Frontal cortex (tissue), 2 donors: ENCODE results near the genes HAPLN2 and PRCC.

DNA sequence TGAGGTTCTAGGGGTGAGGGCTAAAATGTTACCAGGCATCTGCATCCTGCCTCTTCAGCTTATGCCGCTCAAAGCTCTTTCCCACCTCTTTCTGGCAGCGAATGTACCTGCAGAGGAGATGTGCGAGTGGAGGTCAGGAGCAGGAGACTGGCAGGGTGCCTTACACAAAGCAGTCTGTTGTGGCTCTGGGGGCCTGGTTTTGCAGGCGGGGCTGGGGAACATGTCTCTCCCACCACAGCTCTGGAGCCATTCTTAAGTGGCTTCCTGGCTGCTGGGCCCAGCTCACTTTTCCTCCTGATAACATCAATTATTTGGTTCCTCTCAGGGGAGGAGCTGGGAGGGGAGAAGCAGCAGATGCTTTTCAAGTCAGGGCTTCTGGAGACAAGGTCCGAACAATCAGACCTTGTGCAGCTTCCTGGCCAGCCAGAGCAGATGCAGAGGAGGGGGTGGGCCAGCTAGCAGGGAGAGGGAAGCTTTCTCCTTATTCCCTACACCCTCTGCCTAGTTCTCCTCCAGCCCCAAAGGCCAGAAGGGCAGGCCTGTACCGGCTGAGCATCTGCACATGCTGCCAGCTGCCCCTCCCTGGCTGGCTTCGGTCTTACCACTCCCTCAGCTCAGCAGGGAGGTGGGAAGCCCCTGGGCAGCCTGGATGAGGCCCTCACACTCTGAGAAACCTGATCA is 3.7 kb upstream of the PAQR6 start:
- RAMPAGE, long total RNA, result no peak

DNA sequence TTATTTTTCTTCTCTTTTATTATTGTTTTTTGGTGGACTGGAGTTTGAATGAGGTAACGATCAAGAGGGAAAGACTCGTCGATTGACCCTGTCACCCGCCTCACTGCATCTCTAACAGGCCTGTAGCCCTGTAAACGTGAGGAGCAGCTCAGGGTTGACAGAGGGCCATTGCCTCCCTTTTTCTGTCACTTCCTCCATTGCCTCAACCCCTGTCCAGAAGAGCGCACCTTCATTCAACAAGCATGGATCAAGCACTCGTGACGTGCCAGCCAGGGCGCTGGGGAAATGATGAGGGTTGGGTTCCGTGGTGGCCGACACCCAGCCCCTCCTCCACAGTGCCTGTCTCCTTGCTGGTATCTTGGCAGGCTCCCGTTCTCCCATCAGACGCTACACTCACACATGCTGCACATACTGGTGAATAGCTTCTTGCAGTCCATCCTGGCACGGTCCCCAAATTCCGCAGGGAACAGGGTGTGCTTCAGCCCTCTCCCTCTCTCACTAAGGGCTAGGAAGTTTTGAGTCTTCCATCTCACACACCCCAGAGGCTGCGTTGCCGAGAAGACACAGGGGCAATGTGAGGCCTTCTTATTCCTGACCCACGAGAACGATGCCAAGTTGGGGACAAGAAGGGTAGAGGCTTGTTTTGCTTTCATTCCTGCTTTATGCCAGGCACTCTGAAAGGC is 10.0 kb upstream of the MEF2D start:
- RAMPAGE, long total RNA, result no peak

DNA sequence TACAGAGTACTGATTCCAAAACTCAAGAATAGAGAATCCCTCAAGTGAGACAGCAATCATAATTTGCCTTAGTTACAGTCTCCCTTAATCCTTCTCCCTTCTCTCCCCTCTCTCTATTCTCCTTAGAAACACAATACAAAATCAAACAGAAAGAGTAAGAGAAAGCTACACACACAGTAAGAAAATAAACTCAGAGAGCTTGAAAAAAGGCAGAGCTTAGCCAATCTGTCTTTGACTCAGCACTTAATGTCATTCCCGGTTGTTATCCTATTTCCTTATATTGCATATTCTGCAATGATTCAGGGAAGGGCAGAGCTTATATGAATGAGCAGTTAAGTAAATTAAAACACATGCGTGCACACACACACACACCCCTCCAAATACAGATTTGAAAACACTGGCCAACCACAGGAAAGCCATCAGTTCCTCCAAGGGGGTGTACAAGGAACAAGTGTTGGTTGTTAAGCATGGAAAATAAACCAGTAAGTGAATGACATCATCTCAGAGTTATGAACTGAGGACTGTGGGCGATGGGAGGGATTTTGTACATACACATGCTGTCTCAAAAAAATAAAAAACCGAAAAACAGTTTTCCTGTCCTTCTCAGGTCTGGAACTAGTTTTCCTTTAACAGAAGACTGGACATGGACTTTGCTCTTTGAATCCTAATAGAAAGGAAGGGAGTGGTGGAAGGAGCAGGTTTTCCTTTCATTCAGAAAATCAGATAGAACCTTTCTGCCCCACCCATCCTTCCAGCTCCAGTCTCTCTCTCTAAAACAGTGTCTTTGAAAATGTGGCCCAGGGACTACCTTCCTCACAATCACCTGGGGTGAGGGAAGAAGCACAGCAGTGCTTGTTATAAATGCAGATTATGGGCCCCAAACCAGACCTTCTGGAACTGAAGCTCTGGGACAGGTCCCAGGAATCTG is 992 bp downstream of the IQGAP3 start:
- RAMPAGE, long total RNA, result no peak

- RAMPAGE, long total RNA, result no peak
These were observed at the start of gene HAPLN2 for GRCh38 chr1:156619248-156619707. HAPLN2 (plus strand) TSS chr1:156619415.

DNA sequence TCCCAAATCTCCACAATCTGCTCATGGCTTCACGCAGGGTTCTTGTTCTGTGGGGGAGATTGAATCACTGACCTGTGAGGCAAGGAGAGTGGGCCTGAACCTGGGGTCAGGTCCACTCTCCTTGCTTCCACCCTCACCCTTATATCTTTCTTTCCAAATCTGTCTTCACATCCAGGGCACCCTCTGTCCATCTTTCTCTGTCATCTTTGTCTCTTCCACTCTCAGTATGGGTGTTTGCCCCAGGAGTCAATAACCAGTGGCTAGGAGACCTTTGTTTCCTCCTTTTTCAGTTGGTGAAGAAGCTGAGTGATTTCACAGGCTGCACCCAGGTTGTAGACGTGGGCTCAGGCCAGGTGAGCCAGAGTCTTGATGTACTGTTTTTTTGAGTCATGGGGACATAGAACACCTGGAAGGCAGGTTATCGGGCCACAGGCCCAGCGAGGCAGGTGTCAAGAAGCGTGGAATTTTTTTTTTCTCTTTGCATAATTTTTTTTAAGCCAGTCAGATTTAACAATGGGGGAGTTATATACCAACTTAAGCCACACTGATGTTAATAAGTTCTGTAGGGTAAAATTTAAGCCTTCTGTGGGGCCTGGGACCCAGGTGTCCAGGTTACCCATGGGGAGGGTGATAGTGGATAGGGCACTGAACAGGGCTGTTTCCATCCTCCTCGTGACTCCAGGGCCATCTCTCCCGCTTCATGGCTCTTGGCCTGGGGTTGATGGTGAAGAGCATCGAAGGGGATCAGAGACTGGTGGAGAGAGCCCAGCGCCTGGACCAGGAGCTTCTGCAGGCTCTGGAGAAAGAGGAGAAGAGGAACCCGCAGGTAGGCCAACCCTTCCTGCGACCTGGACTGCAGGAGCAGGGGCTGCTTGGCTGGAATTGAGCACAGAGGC is 4.4 kb upstream of the ISG20L2 start:
- RAMPAGE, long total RNA, result no peak

- RAMPAGE, long total RNA, result no peak
These were observed 931 bp upstream of the PRCC start for GRCh38 chr1:156766185-156767022.

- RAMPAGE, long total RNA, result no peak
These were observed at the start of gene PRCC for GRCh38 chr1:156767023-156767719. PRCC (plus strand) TSS chr1:156767535.

- RAMPAGE, long total RNA, result no peak
These were observed 518 bp downstream of the PRCC start for GRCh38 chr1:156767720-156768386.

GRCh38 chr1:156789018-156789590 is 21.8 kb downstream of the PRCC start:
- RAMPAGE, long total RNA, result no peak

DNA sequence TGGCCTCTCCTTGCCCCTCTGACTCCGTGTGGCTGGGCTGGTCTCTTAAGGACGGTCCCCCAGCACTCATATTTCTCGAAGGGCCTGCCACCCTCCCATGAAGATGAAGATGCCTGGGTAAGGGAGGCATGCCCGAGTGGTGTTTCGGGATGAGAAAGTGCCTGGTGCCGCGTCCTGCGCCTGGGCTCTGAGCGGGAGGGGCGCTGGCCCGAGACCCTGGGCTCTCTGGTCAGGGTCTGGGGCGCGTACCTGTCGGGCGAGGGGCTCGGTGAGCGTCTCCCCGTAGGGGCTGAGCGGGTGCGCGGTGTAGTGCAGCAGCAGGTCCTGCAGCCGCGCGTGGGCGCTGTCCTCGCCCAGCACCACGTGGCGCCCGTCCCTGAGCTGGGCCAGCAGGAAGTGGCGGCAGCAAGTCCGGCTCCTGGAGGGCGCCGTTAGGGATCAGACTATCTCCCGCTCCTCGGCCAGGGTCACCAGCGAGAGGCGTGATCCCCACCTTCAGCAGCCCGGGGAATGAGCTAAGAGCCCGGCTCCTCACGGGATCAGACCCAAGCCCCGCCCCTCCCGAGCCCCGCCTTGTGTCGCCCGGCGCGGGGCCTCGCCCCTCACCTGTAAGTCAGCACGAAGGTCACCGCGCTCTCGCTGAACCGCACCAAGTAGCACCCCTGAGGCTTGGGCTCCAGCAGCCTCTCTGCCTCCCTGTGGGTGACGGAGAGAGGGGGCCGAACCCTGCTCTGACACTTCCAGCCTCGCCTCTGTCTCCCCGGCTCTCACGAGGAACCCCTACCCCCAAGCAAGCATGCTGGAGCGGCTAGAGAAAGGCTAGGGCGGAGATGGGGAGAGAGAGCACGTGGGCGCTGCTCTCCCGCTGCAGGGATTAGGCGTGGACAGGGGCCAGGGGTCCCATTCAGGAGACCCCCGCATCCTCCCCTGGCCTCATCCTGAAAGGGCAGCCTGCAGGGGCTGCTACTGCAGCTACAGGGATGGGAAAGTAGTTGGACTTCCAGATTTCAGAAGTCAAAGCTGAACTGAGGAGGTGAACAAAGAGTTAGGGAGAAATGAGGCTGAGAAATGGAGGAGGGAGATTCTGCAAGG is 2.7 kb downstream of the SH2D2A start:
- RAMPAGE, long total RNA, result no peak

DNA sequence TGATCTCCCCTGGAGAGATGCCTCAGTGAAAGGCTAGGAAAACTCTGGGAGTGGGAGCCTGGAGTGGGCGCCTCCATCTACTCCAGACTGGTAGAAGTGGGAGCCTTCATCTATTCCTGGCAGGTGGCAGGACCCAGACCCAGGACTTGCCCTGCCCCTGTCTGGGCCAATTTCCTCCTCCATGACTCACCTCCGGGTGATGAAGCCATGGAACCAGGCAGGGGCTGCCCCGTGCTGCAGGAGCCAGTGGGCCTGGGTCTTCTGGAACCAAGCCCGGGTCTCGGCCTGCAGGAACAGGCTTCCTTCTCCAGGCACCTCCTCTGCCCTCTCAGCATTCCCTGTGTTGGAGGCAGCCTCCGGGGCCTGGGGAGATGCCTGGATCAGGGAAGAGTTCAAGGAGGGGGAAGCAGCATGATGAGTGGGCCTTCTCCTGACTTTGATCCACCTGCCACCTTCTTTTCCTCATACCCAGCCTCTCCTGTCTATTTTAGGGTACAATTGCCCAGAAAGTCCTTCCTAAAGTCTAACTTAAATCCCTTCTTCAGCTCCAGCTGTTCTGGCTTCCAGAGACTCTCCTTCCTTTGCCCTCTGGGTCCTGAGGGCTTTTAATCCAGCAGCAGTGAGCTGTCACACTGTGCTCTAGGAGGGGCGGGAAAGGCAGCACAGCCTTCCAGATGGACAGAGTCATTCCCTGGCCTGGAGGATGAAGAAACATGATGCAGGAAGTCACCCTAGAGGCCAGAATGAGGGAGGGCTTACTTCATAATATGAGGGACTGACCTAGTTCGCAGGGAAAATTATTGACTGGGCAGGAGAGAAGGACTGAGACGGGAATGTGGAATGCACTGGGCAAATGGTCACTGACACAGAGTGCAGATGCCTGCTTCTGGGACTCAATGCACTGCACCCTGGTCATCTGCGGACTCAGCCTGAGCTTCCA is 1.5 kb downstream of the SH2D2A start:
- RAMPAGE, long total RNA, result no peak

GRCh38 chr1:156848659-156849100 is 10.2 kb downstream of the INSRR start:
- RAMPAGE, long total RNA, result no peak

DNA sequence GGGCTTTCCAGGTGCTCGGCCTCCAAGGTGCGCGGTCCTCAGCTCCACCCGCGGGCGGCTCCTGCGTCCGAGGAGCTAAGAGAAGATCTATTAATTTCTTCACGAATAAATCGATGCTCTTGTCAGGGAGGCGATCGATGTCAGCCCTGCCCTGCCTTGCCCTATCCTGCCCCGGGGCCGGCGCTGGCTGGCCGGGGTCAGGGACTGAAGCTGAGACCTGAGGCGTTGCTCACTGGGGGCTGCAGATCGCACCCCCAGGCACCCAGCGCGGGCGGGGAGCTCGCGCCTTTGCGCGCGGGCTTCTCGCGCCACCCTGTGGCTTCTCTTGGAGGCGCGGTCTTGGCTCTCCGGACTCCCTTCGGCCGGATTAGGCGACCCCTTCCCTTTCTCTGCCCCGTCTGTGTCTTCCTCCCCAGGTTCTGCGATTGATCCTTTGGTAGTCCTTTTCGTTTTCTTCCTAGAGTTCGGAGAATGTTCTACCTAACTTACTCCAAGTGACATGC is 660 bp upstream of the NTRK1 start:
- RAMPAGE, long total RNA, result no peak

DNA sequence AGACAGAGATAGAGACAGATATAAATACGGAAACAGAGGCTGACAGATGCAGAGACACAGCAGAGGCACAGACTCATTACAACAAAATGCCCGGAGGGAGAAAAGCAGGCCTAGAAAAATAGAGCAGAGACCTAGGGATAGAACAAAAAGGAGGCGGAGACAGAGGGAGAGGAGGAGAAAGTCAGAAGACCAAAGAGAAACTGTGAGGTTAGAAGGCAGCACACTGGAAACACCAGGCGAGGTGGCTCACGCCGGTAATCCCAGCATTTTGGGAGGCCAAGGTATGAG is 2.0 kb downstream of the PEAR1 start:
- RAMPAGE, long total RNA, result no peak

DNA sequence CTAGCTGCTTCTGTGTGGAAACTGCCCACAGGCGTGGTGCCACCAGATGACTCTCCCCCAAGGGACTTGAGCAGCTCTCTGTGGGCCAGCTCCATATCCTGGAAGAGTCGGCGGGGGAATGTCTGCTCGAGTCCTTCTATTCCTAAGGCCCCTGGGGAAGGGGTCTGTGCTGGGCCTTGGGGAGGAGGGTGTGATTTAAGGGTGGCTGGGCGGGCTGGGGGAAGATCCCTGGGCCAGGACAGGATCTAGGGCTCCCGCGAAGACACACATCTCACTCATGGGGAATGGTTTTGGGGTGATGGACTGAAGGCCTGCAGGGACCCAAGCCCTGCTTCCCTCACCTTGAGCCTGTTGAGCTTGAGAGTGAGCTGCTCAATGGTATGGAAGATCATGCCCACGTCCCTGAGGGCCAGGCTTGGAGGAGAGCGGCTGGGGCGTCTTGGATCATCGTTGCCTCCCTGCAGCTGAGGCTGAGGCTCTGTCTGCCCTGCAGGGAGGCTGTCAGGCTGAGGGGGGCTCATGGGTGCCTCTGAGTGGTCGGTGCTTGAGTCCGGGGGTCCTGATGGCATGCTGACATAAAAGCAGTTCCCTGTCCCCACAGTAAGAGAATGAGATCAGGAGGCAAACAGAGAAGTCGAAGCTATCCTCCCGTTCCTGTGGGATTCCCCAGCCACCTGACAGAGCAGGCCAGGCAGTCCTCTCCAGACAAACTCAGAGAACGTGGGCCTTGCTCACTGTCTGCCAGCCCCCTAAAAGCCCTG is 16.7 kb downstream of the LRRC71 start:
- RAMPAGE, long total RNA, result no peak

GRCh38 chr1:157014327-157015337 is 30.9 kb downstream of the ARHGEF11 start:
- RAMPAGE, long total RNA, result no peak

DNA sequence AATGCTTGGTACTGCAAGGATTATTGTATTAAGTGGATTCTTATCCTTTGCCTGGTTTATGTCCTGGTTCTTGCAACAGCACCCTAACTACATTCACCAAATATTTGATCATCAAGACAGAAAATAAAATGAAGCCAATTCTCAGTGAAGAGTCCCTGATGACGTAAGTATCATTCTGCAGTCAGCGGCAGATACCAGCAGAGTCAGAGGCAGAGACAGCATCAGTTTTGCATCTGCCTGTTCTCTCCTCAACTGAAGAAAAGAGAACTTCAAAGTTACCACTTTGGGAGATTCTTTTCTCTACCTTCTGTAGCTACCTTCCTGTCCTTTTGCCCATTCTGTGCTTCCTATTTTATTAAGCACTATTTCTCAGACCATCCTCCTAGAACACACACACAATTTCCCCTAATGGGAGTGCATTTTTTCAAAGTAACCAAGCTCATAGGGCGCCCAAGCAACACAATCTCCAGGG is 19.6 kb downstream of the ARHGEF11 start:
- RAMPAGE, long total RNA, result no peak

DNA sequence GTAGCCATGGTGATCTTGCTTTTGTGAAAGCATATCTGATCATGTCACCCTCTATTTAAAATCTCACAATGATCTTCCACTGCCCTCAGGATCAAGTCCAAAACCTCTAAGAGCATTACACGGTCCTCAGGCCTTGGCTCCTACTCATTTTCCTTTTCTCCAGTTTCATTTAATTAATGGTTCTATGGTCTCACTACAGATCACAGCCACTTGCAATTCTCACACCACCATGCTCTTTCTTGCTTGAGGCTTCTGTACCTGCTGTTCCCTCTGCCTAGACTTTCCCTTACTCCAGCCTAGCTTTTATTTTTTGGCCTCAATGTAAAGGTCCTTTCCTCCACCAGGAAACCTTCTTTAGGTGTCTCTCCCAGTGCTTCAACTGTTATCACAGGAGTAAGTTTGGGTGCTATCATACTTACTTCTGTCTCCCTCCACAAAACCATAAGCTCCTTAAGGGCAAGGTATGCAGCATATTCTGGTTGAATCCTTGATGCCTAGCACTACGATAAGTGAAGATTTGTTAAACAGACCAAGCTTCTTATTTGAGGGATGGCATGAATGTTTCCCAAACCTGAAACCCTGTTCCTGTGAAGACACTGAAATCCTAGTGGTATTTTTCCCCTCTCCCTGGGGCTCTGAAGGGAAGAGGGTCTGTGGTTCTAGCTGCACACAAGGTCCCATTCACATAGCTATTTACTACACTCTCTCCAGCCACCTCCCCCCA is 11.9 kb downstream of the ARHGEF11 start:
- RAMPAGE, long total RNA, result no peak

GRCh38 chr1:157119924-157120549 is 18.2 kb downstream of the ETV3 start:
- RAMPAGE, long total RNA, result no peak

- RAMPAGE, long total RNA, result no peak
These were observed 16.1 kb upstream of the ETV3 start for GRCh38 chr1:157154303-157154707.